AG04450 (cell line): ENCODE results near the gene PPIH.

DNA sequence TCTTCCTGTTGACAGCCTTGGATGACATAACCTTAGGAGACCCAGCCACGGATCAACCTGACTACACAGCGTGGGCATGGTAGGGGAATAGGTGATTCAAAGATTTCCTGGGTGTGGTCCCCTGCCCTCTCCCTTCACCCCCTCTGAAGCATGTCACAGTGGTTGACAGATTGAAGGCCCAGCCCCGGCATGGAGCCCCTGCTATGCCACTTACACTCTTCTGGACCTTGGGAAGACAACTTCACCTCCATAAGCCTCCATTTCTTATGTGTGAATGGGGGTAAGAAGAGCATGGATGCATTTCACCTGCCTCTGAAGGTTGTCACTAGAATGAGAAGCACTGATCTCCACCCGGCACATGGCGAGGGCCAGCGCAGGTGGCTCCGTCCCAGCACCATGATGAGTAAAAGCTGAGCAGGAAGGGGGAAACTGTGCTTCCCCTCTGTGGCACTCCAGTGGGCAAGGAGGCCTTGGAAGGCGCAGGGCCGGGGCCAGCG lies 112.4 kb downstream of the HIVEP3 start:
- CAGE, long polyA plus RNA: no peak
- RRBS: no CpG with 5 or more reads among the region's 10 CpGs

DNA sequence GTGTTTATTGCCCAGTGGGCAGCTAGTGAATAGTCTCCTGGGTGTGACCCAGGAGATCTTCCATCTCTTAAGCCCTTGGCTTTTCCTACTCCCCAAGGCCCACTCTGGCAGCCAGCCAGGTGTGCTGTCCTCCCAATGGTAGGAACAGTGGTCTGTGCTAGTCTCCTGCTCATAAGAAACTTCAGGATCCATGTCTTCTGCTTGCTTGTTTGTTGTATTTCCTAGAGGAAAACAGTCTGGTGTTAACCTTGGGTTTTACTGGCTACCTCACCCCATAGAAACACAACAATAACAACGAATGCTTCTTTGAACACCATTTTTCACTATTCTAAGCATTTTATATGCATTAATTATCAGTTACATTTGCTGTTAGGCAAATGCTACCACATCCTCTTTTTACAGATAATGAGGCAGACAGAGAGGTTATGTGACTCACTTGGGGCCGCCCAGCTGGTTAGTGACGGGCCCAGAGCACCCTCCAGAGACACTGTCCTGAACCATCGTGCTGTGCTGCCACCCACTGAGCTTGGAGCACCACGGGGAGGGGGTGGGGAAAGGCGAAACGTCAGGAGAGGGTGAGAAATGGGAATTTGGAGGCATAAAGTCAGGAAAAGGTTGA lies 107.5 kb downstream of the HIVEP3 start:
- CAGE, long polyA plus RNA: no peak
- RRBS: no CpG with 5 or more reads among the region's 7 CpGs

GRCh38 chr1:41853044-41853419 lies 65.7 kb downstream of the HIVEP3 start:
- CAGE, long polyA plus RNA: no peak
- RRBS: no CpG with 5 or more reads among the region's 2 CpGs

DNA sequence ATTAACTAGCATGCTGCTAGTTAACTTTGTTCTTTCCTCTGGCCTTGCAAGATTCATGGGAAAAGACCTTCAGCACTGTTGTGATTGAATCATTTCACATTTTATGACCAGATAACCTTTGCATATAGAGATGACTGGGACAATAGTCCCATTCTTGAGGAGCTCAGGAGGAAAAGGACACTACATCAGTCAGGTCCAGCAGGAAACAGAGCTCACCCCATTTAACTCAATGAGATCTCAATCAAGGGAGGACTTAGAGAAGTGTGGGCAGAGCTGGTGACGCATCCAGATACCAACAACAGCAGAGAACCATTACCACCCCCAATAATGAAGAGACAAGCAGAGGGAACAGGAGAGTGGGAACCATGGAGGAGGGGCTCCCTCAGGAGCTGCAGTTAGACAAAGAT lies 109.4 kb upstream of the GUCA2B start:
- CAGE, long polyA plus RNA: no peak
- RRBS: no CpG with 5 or more reads among the region's 1 CpG

- CAGE, long polyA plus RNA: no peak
- RRBS: no CpG with 5 or more reads among the region's 5 CpGs
Observed at GRCh38 chr1:42297321-42298187, 37.5 kb downstream of the FOXJ3 start.

DNA sequence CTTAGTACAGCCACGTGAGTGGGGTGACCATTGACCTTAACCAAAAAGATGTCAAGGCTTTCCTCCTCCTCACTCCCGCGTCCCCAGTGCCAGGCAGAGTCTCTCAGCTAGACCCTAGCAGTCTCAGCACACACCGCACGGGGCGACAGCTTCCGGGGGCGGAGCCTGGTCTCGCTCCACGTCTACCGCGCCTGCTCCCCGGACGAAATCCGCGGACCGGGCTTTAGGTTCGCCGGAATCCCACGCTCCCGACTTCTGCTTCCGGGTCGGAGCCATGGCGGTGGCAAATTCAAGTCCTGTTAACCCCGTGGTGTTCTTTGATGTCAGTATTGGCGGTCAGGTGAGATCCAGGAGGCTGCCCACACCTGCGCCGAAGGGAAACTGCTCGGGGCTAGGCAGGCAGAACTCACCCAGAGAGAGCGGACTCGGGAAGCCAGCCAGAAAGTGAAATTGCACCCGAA lies at the start of gene PPIH:
Gene PPIH (plus strand): TSS at position 251 of the 461 bp plus-strand sequence.
- CAGE, long polyA plus RNA: start-site peak on the plus strand centred at position 258 of the sequence, 17 bp wide, 732 and 659 reads in 2 replicates
- RRBS: 2% methylated on average over 7 of the region's 32 CpGs

- CAGE, long polyA plus RNA: no peak
- RRBS: 1% methylated on average over 14 of the region's 42 CpGs
Observed at GRCh38 chr1:42681611-42682261, 482 bp upstream of the YBX1 start.

DNA sequence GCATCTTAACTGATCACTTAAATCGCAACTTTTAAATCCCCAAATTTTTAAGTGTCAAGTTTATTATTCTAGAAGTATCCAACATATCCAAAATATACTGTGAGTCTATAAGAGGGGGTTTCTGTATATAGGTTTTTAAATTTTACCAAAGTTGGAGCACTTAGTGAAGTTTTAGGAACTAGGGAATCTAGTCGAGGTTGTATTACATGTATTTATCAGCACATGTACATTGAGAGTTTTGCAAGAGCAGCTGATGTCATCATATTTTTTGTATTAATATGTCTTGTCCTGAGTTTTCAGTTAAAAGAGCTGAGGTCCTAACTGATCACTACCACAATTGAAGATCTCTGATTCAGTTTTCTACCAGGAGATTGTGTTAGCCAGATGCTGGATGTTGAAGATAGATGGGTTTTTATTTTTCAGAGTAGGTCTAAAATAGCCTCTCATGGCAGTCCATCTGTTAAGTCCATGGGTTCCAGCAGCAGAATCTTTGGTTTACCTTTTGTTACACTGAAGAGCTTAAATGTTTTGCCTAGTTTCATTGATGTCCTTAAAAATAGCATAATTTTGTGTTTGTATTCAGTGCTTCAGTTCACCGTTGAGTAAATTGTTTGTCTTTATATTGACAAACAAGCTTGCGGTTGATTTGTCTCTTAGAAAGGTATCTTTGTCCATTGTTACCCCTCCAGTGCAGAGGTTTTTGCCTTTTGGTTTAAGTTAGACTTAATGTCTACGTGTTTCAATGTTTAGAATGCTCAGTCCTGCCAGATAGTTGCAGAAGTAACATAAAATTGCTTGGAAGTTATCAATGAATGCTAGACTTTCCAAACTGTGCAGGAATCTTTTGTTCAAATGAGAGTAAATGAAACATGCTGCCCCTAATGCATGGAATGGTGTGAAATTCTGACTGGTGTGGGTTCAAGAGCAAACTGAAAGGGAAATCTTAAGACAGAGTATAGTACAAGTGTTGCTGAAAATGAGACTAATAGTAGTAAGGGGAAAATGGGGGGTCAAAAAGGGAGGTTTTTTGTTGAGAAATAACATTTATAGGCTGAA lies 16.1 kb downstream of the YBX1 start:
- CAGE, long polyA plus RNA: no peak
- RRBS: no CpG with 5 or more reads among the region's 5 CpGs

DNA sequence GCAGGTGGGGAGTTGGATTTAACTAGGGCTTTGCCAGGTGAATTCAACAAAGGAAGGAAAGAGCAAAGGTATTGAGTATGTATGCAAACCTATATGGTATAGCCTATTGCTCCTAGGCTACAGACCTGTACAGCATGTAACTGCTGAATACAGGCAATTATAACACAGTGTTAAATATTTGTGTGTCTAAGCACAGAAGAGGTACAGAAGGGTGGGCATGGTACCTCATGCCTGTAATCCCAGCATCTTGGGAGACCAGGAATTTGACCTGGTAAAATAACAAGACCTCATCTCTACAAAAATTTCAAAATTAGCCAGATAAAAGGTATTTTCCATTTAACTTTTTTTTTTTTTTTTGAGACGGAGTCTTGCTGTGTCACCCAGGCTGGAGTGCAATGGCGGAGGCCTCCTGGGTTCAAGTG lies 23.1 kb downstream of the YBX1 start:
- CAGE, long polyA plus RNA: no peak
- RRBS: no CpG with 5 or more reads among the region's 2 CpGs

GRCh38 chr1:42843056-42843769 lies 3.2 kb upstream of the ZNF691 start:
- CAGE, long polyA plus RNA: no peak
- RRBS: no CpG with 5 or more reads among the region's 4 CpGs

- CAGE, long polyA plus RNA: no peak
- RRBS: 33% methylated on average over 18 of the region's 77 CpGs
Observed at GRCh38 chr1:43007140-43008317, 48.9 kb upstream of the SLC2A1 start.

- CAGE, long polyA plus RNA: no peak
- RRBS: 69% methylated on average over 1 of the region's 5 CpGs
Observed at GRCh38 chr1:43164221-43164652, 7.9 kb downstream of the EBNA1BP2 start.

DNA sequence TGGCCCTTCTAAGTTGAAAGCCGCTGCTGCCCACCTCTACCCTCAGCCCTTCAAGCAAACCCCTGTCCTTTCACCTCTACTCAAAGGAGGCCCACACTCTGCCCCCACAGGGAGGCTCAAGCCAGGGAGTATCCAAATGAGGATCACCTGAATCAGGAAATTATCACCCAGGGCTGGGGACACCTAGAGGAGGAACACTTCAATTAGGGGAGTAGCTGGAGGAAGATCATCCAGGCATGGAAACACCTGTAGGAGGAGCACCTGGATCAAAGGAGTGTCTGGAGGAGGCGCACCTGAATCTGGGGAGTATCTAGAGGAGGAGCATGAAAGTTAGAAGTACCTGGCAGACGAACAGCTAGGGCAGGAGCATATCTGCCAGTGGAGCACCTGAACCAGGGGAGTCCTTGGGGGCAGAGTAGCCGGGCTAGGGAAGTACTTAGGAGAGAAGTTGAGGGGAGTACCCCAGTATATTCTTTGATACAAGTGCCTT lies 1.4 kb downstream of the C1orf210 start:
- CAGE, long polyA plus RNA: no peak
- RRBS: no CpG with 5 or more reads among the region's 4 CpGs

DNA sequence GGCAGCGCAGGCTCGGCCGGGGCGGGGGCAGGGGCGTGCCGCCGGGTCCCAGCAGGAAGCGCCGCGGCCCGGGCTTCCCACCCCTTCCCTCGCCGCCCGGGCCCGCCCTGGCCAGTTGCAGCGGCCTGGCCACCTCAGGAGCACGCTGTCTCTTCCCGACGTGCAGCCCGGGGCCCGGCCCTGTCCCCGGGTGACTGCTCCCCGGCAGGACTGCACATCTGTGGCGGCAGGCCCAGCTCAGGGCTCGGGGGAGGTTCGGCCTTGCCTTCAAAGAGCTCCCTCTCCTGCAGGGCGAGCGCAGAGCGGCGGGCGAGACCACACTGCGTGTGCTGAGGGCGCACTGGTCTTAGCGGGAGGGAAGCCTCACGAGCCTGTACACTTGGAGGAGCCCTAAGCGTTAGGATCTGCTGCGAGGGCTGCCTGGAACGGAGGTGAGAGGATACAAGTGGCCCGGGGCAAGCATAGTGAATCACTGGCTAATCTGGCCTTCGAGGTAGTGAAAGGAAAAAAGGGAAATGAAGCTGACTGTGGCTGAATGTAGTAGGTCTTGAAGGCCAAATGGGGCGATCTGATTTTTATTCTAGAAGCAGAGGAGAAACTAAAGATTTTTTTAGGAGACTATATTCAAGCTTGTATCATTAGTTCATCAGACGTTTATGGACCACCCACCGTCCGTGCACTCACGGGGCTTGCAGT lies 436 bp upstream of the ELOVL1 start:
- CAGE, long polyA plus RNA: no peak
- RRBS: 3% methylated on average over 7 of the region's 45 CpGs

DNA sequence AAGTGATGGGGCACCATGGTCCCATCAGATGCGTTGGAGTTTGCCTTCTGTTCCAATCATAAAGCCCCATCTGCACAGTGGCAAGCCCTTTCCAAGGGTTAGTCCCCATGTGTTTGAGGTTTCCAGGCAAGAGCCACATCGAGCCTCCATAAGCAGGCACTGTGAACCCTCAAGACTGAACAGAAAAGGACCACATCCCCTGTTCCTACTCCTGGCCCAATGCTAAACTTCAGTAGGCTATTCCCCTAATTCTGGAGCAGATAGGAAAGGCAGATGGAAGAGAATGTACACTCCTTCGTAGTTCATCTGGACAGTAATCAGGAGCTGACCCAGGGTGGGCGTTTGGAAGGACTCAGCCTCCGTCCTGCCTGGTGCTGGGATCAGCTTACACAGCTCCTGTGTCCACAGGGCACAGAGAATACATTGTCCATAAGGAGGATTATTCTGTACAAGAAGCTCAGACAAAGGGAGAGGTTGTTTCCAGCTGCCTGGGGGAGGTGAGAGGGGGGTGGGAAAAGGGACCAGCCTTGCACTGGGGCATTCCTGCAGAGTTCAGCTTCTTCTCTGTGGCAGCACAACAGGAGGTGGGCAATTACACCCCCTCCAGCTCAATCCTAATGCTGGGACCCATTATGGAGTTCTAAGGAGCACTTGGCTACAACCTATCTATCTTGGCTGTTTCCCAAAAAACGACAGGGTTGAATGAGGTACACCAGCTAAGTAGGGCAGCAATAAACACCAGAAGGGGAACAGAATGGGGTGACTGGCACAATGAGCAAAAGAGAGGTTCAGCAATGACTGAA lies 7.6 kb downstream of the MED8 start:
- CAGE, long polyA plus RNA: no peak
- RRBS: no CpG with 5 or more reads among the region's 6 CpGs

GRCh38 chr1:43651457-43651785 lies 1.5 kb downstream of the KDM4A start:
- CAGE, long polyA plus RNA: no peak
- RRBS: no CpG with 5 or more reads among the region's 7 CpGs

- CAGE, long polyA plus RNA: no peak
- RRBS: no CpG with 5 or more reads among the region's 5 CpGs
Observed at GRCh38 chr1:43878405-43879133, 55.0 kb upstream of the ARTN start.

DNA sequence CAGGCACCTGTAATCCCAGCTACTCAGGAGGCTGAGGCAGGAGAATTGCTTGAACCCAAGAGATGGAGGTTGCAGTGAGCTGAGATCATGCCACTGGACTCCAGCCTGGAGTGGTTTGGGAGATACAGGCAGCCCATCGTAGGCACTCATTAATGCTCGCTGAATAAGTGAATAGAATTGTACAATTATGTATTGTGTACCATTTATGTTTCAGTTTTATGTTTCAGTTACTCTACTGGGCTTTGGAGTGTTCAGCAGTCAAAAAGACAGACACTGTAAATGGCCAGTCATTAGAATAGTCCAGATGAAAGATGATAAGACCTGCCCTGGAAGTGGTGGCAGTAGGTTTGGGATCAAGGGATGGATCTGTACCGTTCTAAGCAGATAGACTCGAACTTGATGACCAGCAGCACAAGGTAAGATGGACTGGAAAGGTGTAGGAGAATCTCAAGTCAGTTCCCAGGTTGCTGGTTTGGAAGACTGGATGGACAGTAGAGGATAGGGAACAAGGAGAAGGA lies 17.6 kb upstream of the ARTN start:
- CAGE, long polyA plus RNA: no peak
- RRBS: no CpG with 5 or more reads among the region's 4 CpGs

DNA sequence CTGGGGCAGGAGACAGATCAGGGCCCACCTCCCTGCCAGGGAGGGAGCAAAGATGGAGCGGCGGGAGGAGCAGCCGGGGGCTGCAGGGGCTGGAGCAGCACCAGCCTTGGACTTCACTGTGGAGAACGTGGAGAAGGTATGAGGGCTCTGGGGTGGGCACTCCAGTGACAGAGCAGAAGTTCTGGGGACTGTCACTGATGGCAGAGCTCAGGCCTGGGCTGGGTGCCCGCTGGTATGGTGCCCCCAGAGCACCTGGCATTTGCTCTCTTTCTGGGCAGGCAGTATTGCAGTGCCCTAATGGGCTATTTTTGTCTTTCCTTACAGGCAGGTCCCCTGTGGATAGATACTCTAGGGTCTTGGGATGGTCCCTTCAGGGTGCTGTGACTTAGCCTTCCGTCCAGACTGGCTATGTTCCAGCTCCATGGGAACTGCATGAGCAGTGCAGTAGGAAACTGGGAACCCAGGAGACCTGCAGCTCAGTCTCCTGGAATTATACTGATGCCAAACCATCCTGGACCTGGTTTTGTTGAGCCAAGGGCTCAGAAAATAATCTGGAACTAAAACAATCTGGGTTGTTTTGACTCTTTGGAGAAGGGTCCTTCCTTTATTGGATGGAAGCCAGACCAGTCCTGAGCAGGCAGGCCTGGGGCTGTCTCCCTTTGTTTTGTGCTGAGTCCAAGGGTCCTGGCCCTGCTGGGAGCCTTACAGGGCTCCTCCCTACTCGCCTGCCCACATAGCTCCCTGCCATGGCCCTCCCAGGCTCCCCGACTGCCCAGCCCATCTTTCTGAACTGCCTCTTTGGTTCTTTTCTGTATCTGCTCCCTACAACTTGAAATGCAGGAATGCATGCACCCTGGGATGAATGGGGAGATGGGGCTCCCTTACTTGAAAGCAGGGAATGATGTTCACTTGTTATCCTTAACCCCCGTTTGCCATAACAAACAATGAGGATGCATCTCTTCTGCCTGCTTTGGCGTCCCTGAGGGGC lies 1.1 kb downstream of the IPO13 start:
- CAGE, long polyA plus RNA: no peak
- RRBS: 22% methylated on average over 3 of the region's 10 CpGs

GRCh38 chr1:44024864-44025216 lies 6.4 kb downstream of the SLC6A9 start:
- CAGE, long polyA plus RNA: no peak
- RRBS: no CpG with 5 or more reads among the region's 6 CpGs